Sternocleidomastoid (tissue), 1 donor: ENCODE measurements around a stretch of chr18.

- PRO-cap = no peak
These were observed 70.9 kb downstream of the NFATC1 start for GRCh38 chr18:79466472-79467145.

DNA sequence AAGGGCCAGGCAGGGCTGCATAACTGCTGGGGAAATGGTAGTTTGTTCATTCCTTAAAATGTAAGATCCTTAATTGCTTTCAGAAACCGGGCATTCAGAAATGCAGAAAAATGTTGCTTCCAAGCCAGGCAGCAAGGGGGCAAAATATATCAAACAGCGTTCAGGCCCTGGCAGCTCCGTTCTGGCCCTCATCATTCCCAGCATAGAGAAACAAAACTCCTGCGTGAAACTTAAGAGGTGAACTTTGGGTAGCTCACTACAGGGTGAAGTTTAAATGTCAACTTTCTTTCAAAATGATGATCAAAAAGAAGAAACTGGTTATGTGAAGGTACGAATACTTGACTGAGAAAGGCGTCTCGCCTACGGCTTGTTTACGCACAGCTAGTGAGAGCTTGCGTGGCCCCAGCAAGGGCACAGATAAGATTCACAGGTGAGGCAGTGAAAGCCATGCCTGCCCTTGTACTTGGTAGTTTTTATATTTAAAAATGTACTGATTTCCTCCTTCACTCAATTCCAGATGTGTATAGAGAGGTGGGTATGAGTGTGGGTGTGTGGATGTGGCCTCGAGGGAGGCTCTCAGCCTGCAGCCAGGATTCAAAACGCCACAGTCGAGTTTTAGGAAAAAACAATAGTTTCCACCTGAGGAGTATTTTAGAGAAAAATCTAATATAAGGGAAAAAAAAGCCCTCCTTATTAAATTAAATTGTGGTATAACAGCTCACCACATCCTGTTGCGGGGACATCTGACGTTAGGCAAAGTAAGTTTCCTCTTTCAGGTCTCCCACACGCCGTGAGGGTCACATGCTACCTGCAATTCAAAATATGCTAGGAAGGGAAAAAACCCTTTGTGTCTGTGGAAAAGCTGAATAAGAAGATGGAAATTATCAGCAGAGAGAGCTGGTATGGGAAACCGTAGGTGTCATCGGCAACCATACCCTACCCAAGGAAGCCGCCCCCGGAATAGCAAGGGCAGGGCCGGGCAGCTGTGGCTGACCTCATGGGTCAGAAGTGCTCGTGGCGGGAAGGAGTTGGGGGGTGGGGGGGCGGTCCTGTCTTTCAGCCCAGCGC is 127.7 kb downstream of the NFATC1 start:
- PRO-cap = no peak

DNA sequence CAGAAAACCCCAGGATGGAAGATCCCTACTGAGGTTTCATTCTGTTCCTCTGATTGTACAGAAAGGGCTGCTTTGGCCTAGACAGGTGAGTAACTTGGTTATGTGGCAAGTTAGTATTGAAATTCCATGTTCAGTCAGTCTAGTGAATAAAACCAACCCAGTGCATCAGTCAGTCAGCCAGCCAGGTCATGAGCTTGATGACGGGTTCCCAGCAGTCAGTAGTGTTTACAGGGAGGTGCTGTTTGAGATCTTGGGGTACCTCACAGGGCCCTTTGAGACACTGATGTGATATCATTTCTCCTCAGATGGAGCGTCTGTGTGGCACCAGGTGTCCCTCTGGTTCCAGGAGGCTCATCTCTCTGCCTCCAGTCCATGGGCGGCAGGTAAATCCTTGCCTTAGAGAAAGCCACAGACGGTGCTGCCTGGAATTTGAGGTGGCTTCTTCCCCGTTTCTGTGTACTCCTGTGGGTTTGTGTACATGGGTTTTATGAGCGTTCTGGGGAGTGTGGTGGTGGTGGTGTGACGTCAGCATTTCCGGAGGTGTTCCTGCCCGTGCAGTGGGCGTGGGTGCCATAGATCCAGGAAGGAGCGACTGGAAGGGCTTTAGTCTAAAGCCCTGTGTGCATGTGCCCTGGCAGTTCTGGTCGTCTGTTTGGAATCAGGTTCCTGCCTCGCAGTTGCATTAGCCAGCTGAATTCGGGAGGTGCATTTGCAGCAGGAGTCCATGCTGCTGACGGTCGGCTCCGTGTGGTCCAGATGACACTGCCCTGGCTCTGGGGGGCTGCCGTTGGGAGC is 2.0 kb downstream of the CTDP1 start:
- PRO-cap = no peak

- PRO-cap = no peak
These were observed 4.5 kb downstream of the CTDP1 start for GRCh38 chr18:79684020-79684633.

- PRO-cap = no peak
These were observed 13.0 kb downstream of the CTDP1 start for GRCh38 chr18:79692597-79693035.

GRCh38 chr18:79711204-79711403 is 31.5 kb downstream of the CTDP1 start:
- PRO-cap = no peak

DNA sequence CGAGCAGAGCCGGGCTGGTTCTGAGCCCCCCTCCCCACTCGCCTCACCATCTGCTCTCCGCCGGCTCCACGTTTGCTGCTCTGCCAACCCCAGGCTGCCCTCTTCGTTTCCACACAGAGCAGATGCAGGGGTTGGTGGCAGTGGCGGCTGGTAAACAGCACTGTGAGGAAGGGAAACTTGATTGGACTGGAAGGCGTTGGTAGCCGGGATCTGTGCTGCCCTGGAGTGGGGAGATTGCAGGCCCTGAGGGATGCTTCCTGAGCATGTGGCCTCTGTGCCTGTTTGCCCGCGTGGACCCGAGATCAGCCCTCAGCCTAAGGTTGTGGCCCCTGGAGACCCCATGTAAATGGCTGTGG is 38.7 kb downstream of the CTDP1 start:
- PRO-cap = no peak

DNA sequence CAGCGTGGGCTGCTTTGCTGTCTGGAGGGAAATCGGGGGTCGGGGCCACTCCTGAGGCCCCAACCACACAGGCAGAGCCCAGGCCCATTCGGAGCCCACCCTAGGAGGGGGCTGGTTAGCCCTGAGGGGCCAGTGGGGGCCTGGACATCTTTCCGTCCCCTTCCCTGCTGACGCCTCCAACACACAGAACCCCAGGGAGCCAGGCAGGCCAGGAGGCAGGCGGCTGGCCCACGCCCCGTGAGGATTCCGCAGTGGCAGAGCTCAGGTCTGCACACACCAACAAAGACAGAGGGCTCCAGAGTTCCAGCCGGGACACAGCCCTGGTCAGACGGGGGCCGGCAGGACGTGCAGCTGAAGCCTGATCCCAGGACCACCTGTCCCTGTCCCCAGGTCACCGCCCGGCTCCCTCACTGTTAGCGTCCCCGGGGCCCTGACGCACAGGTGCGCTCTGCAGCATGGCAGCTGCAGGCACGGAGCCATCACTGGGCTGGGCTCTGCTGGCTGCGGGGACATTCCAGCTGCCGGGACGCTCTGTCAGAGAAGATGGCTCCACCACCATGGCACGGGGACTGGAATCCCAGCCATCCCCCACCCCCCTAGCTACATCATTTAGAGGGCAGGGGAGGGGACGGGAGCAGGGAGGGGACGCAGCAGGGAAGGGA is 40.2 kb downstream of the SLC66A2 start:
- PRO-cap = no peak

- PRO-cap = no peak
These were observed 38.7 kb downstream of the SLC66A2 start for GRCh38 chr18:79912328-79913637.

DNA sequence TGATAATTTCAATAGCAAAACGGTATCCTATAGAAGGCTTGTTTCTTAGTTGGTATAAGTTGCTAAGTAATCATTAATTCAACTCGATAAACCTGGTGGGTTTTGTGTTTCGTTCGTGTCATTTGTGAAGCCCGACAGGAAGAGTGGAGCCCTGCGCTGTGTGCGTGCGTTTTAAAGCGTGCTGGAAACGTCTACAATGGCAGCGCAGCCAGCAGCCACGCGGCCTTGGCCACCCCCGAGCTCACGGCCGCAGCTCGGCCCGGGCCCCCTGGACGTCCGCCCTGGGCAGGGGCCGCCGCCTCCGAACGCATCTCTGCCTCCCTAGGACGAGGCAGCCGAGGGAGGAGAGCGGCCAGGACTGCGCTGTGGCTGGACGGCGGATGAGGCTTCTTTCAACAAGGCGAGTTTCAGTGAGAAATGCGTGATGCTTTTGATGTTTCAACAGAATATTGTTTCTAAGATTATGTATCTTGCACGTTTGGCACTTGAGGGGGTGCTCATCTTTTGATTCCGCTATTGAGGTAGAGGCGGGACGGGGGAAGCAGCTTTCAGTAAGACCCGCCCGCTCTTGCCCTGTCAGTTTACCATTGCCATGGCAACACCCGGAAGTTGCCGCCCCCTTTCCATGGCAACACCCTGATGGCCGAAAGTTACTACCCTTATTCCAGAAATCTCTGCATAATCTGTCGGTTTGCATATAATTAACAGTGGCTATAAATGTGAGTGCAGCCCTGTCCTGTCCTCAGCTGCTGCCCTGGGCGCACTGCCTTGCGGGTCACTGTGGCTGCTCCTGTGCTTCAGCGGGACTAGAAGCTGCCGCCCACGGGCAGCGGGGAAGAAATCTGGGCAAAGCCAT is 38.5 kb downstream of the ADNP2 start:
- PRO-cap = no peak

DNA sequence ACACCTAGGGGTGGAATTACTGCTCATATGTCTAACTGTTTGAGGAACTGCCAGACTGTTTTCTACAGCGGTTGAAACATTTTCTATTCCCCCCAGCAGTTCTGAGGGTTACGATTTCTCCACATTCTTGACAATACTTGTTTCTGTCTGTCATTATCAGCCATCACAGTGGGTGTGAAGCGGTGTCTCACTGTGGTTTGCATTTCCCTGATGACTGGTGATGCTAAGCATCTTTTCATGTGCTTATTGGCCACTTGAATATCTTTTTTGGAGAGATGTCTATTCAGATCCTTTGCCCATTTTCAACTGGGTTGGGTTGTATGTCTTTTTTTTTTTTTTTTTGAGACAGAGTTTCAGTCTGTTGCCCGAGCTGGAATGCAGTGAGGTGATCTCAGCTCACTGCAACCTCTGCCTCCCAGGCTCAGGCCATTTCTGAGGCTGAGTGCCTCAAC is 63.0 kb downstream of the ADNP2 start:
- PRO-cap = no peak